Bronchus fibroblast of lung (primary cell): ENCODE data around the gene TTYH2.

- RAMPAGE, long total RNA = no peak
Observed at GRCh38 chr17:73211646-73212188, 18.9 kb downstream of the COG1 start.

GRCh38 chr17:73228606-73229187, 3.5 kb downstream of the FAM104A start:
- RAMPAGE, long total RNA = no peak

DNA sequence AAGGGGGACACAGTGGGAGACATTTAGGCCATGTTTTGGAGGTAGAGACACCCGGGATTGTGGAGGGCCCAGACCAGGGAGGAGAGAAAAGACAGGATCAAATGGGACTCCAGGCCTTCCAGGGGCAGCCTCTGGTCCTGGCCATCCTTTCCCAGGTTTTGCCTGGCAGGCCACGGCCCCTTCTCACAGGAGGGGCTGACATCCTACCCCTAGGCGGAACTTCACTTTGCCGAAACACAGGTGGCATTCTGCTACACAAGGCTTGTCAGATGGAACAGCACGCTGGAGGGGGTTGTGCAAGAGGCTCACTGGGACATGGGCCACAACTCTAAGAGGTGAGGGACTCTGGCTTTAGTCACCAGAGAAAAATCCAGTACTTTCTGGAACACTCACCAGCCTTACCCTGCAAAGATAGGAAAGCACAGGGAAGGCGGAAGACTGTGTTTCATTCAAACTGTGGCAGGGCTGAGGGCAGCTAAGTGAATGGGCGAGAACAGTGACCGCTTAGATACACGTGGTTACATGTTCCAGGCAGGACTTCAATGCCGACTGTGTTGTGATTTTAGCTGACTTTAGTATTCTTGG, 18.4 kb downstream of the CDC42EP4 start:
- RAMPAGE, long total RNA = no peak

- RAMPAGE, long total RNA = no peak
Observed at GRCh38 chr17:73357210-73357745, 45.5 kb upstream of the CDC42EP4 start.

- RAMPAGE, long total RNA = no peak
Observed at GRCh38 chr17:73363819-73364334, 52.1 kb upstream of the CDC42EP4 start.

DNA sequence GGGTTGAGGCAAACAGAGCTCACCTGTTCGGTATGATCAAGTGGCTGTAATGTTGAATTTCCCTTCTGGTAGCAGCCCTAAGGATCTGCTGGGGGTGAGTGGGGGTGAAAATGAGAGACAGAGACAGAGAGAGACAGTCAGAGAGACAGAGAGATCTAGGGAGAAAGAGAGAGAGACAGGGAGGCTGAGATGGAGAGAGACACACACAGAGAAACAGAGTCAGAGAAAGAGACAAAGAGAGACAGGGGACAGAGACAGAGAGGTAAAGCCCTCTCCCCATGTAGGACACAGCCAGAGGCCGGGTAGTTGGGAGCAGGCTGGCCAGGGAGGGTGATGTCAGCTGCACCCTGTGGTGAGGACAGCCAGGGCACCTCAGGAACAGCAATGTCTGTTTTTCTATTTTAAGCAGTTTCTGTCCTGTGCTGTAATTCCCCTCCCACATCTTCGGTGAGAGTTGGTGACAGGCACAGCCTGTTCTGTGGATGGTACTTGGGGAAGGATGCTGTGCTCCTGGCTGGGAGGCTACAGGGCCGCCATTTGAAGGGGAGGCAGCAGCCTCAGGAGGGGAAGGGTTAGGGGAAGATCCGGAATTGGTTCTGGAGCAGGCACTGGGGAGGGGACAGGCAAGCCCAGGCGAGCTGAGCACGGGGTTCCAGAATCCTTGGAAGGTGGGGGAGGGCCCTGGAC, 163.6 kb downstream of the SDK2 start:
- RAMPAGE, long total RNA = no peak

DNA sequence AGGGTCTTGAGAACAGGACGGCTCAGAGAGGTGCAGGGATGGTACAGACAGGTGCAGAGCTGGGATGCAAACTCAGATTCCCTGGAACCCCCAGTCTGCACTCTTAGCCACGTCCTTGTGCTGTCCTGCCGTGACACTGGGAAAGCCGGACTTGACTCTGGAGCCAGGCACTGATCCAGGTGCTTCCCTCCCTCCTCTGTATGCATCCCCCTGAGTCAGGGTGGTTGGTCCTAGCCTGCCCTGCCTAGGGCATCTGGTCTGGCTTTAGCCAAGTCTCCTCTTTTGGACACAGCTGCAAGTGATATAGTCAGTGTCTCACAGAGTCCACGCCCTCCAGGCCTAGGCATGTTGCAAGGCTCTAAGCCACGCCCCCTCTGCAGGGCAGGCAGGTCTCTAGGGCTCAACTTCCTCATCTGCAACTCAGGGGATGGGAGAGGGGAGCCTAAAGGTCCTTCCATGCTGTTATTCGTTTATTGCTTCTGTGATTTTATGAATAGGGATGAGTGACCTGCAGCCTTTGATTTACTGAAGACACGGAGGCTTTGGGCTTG, 97.3 kb downstream of the SDK2 start:
- RAMPAGE, long total RNA = no peak

- RAMPAGE, long total RNA = no peak
Observed at GRCh38 chr17:73643547-73644156, 593 bp downstream of the SDK2 start.

GRCh38 chr17:73991142-73991539, 212.3 kb upstream of the RPL38 start:
- RAMPAGE, long total RNA = no peak

DNA sequence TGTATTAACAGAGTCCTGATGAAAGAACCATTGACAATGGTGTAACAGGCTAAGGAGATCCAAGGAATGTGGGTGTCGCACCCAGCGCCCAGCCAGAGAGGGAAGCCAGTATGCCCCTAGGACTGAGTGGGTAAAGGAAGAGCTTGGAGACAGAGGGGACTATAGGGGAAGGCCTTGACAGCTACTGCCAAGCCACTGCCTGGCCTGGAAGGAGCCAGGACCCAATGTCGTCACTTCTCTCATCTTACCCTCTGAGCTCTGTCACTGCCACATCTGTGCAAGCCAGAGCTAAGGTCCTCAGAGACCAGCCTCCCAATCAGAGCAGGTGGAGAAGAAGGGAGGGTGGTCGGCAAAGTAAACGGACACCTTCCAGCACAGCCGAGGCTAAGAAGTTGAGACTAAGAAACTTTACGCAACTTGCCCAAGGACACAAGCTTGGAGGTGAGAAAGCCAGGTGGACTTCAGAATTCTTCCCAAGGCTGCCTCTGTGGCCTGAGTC, 125.3 kb upstream of the RPL38 start:
- RAMPAGE, long total RNA = no peak

DNA sequence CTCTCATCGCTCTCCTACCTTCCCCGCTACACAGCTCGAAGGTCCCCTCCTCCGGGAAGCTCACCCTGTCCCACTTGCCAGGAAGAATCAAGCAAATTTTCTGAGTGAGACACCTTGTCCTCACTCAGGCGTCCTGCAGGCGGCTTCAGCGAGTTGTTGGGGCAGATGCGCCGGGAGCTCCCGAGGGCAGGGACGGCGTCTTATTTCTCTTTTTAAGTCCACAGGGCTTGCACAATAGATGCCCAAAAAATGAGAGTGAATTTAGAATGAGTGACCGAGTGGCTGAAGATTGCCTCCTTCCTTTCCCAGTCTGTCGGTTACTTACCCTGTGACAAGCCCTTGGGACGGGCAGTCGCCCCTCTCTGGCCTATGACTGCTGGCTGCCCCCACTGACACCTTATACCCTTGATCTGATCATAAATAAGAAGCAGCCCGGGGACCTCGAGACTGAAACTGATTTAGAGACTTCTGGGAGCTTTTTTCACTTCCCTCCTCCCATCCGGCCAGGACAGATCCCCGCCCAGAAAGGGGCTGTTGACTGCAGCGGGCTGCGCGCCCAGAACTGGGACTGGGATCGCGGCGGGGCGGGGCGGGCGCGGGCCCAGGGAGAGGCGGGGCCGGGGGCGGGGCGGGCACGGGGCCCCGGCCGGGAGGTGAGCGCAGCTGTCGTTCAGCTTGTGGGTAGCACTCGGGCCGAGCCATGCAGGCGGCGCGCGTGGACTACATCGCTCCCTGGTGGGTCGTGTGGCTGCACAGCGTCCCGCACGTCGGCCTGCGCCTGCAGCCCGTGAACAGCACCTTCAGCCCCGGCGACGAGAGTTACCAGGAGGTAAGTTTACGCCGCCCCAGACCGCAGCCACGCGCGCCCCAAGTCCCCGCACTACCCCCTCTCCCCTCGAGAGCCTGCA, at the start of gene TTYH2:
TTYH2 (plus strand) TSS at position 684 of the 908 bp plus-strand sequence.
- RAMPAGE, long total RNA = no peak

DNA sequence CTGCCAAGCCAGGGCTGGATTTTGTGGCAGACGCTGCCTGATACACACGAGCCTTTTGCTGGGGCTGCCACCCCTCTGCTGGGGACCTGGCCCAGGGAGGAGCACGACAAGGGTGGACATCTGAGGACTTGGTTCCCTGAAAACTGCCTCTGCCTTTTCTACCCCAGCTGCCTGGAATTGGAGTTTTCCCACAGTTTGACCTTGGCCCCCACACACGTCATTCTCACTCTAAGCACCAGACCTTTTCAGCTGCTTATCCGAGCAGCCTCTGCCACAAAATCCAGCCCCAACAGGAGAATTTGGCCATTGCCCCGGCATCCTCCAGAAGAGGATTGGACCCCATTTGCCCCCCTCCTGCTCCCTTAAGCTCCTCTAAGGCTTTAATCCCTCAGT, 18.5 kb downstream of the TTYH2 start:
- RAMPAGE, long total RNA = no peak

- RAMPAGE, long total RNA = no peak
Observed at GRCh38 chr17:74280105-74280523, 6.1 kb downstream of the DNAI2 start.

DNA sequence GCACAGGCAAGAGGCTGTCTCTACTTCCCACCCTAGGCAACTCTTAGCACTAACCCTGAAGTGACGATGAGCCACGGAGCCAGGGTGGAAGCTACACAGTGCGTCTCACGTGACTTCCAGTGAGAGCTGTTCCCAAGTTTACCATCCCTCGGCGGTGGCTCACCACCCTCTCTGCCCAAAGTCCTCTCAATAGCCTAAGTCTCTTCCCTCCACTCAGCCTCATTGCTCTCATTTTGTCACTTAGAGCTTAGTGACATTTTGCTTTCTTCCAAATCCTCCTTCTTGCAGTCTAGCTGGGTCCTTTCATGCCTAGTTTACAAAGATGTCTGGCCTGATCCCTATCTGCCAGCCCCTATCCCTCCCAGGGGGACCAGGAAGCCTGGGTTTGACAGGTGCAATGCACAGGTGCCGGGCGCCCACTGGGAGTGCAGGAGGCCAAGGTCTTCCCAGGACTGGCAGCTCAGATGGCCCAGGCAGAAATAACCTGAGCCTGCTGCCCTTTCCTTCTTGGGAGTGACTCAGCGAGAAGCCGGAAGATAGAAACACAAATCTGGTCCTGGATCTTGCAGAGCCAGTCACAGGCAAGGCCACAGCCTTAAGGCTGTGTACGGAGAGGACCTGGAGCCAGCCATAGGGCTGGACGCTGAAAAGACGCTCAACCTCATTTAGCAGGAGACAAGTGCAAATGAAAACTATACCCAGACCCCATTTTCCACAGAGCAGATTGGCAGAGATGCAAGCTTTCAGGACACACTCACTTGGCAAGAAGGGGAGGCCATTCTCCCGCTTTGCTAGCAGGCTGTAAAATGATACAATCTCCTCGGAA, 27.6 kb downstream of the GPR142 start:
- RAMPAGE, long total RNA = no peak

GRCh38 chr17:74431561-74431665, 475 bp upstream of the GPRC5C start:
- RAMPAGE, long total RNA = no peak

DNA sequence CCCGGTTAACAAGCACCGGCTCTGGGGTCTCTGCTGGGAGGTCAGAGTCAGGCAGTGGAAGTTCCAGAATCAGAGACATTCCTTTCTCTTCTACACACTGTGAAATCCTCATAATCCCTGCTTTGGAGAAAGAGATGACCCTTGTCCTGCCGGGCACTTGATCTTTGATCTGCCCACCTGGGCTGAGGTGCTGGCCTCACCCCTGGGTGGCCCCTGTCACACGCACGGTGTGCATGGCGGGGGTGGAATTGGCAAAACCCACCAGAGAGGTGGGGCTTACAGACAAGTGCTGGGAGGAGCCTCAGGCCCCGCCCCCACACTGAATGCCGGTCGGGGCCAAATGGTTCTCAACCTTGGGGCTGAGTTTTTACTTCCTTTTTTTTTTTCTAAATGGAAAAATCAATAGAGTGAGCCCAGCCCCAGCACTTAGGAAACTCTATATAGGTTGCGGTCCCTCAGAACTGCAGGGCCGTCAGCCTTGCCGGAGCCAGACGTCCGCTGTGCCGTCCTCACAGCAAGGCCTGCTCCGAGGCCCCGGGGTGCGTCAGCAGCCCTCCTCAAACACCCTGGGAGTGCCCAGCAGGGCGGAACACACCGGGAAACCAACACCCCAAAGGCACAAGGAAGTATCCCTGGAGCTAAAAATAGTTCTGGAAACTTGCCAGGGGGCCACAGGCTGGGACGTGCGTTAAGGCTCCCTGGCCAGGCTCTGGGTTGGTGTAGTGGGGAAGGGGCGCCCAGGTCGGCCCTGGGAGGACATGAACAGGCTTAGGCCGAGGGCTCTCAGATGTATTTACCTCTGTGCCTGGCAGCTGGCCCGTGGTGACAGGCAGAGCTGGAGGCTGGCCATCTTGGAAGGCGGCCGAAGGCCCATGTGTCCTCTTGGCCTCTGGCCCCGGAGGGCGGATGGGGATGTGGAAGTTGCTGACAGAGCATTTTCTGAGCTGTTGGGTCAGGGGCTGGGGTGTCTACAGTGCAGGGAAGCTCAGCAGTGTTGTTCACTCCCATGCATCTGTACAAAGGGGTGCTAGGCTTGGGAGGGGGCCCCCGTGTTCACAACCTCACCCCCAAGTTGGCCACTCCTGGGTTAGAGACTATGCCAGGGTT, 11.1 kb downstream of the GPRC5C start:
- RAMPAGE, long total RNA = no peak

DNA sequence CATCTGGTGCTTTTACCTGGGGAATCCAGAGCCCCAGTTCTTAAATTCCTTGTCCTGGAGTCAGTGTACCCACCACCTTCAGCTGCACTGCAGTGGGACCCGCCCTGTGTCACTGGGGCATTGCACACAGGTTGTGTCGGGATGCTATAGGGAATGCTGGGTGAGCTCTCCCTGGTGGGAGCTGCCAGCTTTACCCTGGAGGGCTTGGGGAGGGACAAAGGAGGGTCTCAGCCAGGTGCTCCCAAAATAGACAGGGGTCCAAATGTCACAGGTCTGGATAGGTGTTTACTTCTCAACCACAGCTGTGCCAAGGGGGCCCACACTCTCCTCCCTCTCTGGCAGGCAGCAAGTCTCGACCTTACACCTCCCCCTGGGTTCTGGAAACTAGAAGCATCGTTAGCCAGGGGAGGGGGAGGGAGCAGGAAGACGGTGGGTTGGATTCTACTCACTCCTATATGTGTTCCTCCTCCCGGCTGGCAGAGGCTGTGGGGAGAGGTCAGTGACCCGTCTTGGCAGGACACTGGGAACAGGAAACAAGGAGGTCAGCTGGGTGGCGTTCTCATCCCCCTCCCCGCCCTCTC, 12.2 kb downstream of the GPRC5C start:
- RAMPAGE, long total RNA = no peak

GRCh38 chr17:74641392-74641891, 17.9 kb upstream of the CD300E start:
- RAMPAGE, long total RNA = no peak

DNA sequence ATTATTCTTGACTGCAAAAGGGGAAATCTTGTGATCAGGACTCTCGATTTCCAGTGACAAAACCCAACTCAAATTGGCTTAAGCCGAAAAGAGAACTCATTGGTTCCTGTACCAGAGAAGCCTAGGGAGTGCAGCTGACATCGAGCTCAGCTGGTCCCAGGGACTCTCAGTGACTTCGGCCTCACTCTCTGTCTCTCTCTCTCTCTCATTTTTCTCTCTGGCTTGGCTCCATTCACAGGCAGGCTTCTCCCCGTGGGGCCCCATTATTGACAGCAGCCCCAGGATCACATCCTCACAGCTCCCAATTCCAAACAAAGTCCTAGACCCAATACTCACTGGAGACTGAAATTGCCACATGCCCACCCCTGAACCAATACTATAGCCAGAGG, 30.6 kb downstream of the CD300LF start:
- RAMPAGE, long total RNA = no peak

DNA sequence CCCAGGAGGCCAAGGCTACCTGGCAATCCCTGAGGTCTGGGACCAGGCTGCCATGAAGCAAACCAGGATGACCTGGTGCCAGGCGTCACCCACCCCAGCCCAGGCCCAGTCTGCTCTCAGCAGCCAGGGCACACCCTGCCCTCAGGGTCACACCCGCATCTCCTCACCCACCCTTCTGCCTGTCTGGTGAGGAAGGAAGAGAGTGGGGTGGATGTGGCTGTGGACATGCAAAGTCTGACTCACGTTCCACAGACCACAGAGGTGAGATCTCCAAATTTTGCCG, 6.5 kb upstream of the RAB37 start:
- RAMPAGE, long total RNA = no peak